Heart left ventricle (tissue), 7 donors: ENCODE results near the gene ADH1A.

- PRO-cap, 6 experiments, result no peak in any of the 6 experiments
- RAMPAGE, long total RNA, 2 experiments, result no peak in any of the 2 experiments
- RRBS, result no CpG with 5 or more reads among the region's 4 CpGs
Measured at GRCh38 chr4:94520867-94521655, 69.3 kb downstream of the PDLIM5 start.

GRCh38 chr4:94559562-94559977, 107.8 kb downstream of the PDLIM5 start:
- PRO-cap, 6 experiments, result peak in 2 of 6 experiments; most common plus-strand start chr4:94559726 (in 2)
- RAMPAGE, long total RNA, 2 experiments, result no peak in any of the 2 experiments
- RRBS, result no CpG with 5 or more reads among the region's 2 CpGs

DNA sequence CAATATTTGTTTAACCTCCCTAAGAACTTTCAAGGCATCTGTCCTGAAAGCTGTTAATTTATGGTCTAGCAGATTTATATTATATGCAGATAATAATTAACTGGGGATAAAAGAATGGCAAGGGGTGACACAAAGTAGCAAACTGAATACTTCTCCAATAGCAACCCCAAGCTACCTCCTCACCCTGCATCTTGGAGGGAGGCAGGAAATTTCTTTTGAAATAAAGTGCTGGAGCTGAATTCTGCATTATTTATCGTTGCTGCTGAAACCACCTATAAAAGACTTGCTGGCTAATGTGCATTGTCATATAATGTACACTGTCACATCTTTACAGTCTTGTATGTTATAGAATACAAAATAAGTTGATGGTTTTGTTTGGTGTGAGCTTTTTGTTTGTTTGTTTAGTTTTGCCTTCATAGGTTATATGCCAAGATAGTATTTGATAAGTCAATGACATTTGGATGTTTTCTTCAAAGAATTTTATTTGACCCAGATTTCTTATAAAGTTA, 91.5 kb upstream of the BMPR1B start:
- PRO-cap, 6 experiments, result no peak in any of the 6 experiments
- RAMPAGE, long total RNA, 2 experiments, result no peak in any of the 2 experiments
- RRBS, result no CpG with 5 or more reads among the region's 1 CpG

DNA sequence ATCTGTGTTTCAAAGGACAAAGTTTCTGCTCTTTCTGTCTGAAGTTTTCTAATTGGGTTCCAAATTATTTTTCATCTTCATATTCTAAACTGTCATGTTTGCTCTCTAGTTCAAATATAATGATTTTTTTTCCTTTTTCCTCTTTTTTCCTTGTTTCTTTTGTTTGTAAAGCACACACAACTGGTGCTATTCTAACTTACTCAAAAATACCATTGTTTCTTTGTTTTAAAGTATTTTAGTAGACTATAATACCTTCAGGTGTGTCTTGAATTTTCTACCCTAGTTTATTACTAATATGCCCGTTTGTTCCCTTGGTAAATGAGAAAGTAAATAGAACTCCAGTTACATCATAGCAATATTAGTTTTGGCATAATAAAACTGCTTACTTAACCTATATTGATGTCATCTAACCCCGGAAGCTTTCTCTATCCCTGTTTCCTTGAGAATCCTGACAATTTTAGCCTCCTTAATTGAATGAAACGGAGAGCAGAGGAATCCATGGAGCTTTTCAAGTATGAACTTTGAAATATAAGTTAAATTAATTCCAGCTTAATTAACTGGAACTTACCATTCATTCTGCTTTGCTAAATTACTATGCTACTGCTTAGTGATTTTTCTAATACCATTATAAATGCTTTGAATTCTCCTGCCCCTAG, 87.5 kb upstream of the BMPR1B start:
- PRO-cap, 6 experiments, result no peak in any of the 6 experiments
- RAMPAGE, long total RNA, 2 experiments, result no peak in any of the 2 experiments
- RRBS, result no CpG with 5 or more reads among the region's 3 CpGs

- PRO-cap, 6 experiments, result no peak in any of the 6 experiments
- RAMPAGE, long total RNA, 2 experiments, result no peak in any of the 2 experiments
- RRBS, result 46% methylated on average over 3 of the region's 13 CpGs
Measured at GRCh38 chr4:95051322-95051869, 293.6 kb downstream of the BMPR1B start.

- PRO-cap, 6 experiments, result no peak in any of the 6 experiments
- RAMPAGE, long total RNA, 2 experiments, result no peak in any of the 2 experiments
- RRBS, result no CpG with 5 or more reads among the region's 7 CpGs
Measured at GRCh38 chr4:95954029-95954454, 114.1 kb downstream of the PDHA2 start.

DNA sequence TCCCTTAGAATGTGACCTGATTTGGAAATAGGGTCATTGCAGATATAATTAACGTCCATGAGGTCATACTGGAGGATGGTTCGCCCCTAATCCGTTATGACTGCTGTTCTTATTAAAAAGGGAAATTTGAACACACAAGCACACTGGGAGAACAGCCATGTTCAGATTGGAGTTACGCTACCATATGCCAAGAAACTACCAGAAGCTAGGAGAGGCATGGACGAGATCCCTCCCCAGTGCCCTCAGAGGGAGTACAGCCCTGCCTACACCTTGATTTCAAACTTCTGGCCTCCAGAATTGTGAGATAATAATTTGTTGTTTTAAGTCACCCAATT, 1.8 kb upstream of the RAP1GDS1 start:
- PRO-cap, 6 experiments, result no peak in any of the 6 experiments
- RAMPAGE, long total RNA, 2 experiments, result no peak in any of the 2 experiments
- RRBS, result no CpG with 5 or more reads among the region's 5 CpGs

DNA sequence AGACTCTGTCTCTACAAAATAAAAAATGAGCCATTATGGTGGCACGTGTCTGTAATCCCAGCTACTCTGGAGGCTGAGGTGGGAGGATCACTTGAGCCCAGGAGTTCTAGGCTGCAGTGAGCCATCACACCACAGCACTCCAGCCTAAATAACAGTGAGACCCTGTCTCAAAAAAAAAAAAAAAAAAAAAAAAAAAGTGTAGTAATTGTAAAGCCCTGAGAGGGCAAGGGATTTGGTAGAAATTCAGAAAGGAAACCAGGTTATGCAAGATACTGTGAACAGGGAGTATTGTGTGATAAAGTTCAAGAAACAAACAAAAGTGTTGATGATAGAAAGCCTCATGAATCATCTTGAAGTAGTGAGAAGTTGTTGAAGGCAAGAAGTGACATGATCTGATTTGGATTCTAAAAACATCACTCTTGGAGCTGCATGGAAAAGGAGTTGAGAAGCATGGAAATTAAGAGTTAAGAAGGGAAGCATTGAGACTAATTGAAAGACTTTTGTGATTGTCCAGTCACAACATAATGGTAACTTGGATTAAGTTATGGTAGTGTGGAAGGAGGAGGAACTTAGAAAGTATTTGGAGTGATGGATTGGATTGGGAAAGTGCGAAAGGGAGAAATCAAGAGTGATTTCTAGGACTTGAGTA, 102.2 kb downstream of the RAP1GDS1 start:
- PRO-cap, 6 experiments, result no peak in any of the 6 experiments
- RAMPAGE, long total RNA, 2 experiments, result no peak in any of the 2 experiments
- RRBS, result no CpG with 5 or more reads among the region's 2 CpGs

- PRO-cap, 6 experiments, result peak in 2 of 6 experiments; most common minus-strand start chr4:98527716 (in 2)
- RAMPAGE, long total RNA, 2 experiments, result no peak in any of the 2 experiments
- RRBS, result 28% methylated on average over 3 of the region's 6 CpGs
Measured at GRCh38 chr4:98527514-98527865, 130.9 kb downstream of the TSPAN5 start.

DNA sequence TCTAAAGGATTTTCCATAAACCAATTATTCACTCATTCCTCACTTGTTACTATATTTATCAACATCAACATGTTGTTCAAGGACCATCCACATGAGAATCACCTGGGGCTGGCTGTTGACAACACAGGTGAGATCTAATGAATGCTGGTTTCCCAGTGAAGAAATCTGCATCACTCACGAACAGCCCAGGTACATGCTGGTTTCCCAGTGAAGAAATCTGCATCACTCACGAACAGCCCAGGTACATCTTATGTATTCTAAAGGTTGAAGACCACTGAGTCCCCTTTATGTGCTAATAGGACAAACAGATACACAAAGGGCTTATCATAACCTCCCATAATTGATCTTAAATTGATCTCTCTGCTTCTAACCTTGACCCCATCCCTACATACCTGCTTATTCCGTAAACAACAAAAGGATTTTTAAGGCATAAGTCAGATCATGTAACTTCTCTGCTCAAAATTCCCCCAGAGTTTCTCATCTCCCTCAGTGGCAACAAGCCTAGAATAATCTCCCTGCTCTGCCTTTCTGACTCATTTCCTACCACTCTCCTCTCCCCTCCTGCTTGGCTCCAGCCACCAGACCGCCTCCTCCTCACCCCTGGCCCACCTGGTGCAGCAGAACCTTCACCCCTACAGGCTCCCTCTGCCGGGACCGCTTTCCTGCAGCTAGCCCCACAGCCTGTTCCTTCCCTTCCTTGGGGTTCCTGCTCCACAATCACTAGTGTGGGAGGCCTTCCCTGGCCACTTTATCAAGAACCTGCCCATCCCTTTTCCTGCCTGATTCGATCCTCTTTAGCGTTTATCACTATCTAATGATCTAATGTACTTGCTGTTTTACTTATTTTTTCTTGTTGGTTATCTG, 32.2 kb downstream of the TSPAN5 start:
- PRO-cap, 6 experiments, result no peak in any of the 6 experiments
- RAMPAGE, long total RNA, 2 experiments, result no peak in any of the 2 experiments
- RRBS, result no CpG with 5 or more reads among the region's 8 CpGs

- PRO-cap, 6 experiments, result no peak in any of the 6 experiments
- RAMPAGE, long total RNA, 2 experiments, result no peak in any of the 2 experiments
- RRBS, result 11% methylated on average over 6 of the region's 19 CpGs
Measured at GRCh38 chr4:98659036-98659499, 657 bp upstream of the TSPAN5 start.

DNA sequence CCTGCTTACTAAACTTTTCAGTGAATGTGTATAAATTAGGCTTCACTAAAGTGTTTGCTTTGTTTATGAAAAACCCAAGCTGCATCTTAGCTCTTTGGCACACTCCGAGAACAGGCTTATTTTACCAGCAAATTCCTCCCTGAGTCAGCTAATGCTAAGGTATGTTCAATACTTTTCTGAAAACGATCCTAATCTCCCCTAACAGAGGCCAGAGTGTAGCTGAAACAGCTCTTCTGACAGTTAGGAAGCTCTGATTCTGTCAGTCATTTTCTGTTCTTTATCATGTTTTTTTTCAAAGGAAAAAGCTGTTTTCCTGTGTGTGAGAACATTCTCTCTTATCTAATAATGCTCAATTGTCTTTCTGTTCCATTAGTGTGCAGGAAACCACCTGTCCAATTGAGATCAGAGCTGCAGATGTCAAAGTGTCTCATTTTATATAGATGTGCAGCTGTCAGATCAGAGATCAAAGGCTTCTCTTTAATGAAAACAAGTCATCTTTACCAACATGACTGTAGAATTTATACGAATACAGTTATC, 30.4 kb upstream of the TSPAN5 start:
- PRO-cap, 6 experiments, result no peak in any of the 6 experiments
- RAMPAGE, long total RNA, 2 experiments, result no peak in any of the 2 experiments
- RRBS, result no CpG with 5 or more reads among the region's 3 CpGs

GRCh38 chr4:98996554-98996857, 985 bp downstream of the METAP1 start:
- PRO-cap, 6 experiments, result peak in 1 of 6 experiments; most common minus-strand start chr4:98996724 (in 1)
- RAMPAGE, long total RNA, 2 experiments, result no peak in any of the 2 experiments
- RRBS, result no CpG with 5 or more reads among the region's 8 CpGs

- PRO-cap, 6 experiments, result no peak in any of the 6 experiments
- RAMPAGE, long total RNA, 2 experiments, result no peak in any of the 2 experiments
- RRBS, result no CpG with 5 or more reads among the region's 3 CpGs
Measured at GRCh38 chr4:99154610-99155123, 10.6 kb upstream of the ADH4 start.

- PRO-cap, 6 experiments, result no peak in any of the 6 experiments
- RAMPAGE, long total RNA, 2 experiments, result no peak in any of the 2 experiments
- RRBS, result no CpG with 5 or more reads among the region's 1 CpG
Measured at GRCh38 chr4:99290653-99291128, at the start of gene ADH1A. Gene ADH1A (minus strand): TSS chr4:99290985.

GRCh38 chr4:99413018-99413250, 22.2 kb downstream of the ADH7 start:
- PRO-cap, 6 experiments, result no peak in any of the 6 experiments
- RAMPAGE, long total RNA, 2 experiments, result no peak in any of the 2 experiments
- RRBS, result no CpG with 5 or more reads among the region's 3 CpGs

- PRO-cap, 6 experiments, result no peak in any of the 6 experiments
- RAMPAGE, long total RNA, 2 experiments, result no peak in any of the 2 experiments
- RRBS, result no CpG with 5 or more reads among the region's 1 CpG
Measured at GRCh38 chr4:99413251-99413583, 21.9 kb downstream of the ADH7 start.

GRCh38 chr4:99648263-99648779, 9.3 kb downstream of the C4orf54 start:
- PRO-cap, 6 experiments, result no peak in any of the 6 experiments
- RAMPAGE, long total RNA, 2 experiments, result no peak in any of the 2 experiments
- RRBS, result no CpG with 5 or more reads among the region's 1 CpG

- PRO-cap, 6 experiments, result no peak in any of the 6 experiments
- RAMPAGE, long total RNA, 2 experiments, result no peak in any of the 2 experiments
- RRBS, result no CpG with 5 or more reads among the region's 22 CpGs
Measured at GRCh38 chr4:99654206-99654967, 3.2 kb downstream of the C4orf54 start.

GRCh38 chr4:99679124-99679897, 21.7 kb upstream of the C4orf54 start:
- PRO-cap, 6 experiments, result no peak in any of the 6 experiments
- RAMPAGE, long total RNA, 2 experiments, result no peak in any of the 2 experiments
- RRBS, result no CpG with 5 or more reads among the region's 5 CpGs